Metastatic Breast Carcinoma in the Brain (tissue), 10 donors: ENCODE data around the genes CD320 and ZNF562.

DNA sequence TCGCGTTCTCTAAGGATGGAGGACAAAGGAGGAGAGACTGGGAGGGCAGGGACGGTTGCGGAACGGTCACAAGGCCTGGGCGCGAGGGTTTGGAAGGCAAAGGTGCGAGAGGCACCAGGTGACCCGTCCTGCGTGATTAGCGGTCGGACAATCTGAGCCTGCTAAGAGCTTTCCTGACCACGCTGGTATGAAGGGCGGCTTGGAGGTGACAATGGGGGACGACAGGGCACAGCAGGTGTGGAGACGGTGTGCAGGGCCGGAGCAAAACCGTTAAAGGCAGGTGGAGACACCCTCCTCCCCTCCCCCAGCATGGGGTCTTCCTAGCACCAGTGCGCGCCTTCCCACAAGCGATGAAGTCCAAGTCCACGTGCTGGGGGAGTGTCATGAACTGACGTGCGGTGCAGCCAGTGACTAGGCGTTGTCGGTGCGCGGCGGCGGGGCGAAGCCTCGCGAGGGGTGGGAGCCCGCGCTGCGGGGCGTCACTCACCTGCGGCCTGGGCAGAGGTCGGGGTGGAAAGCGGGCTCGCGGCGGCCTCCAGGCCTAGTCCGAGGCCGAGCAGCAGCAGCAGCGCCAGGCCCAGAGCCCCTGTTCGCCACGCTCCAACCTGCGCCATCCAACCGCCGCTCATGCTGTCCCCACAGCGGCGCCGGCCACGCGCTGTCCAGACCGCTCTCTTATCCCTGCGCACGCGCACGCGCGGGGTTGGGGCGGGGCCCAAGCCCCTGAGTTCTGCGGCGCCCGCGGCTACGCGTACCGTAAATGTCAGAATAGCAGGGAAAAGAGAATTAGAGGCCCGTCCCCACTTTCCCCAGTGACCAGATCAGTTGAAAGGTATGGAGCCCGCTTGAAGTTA is at the start of gene CD320:
CD320 (minus strand) TSS at position 697 of the 854 bp plus-strand sequence.
- PRO-cap, 10 experiments, result peak in 9 of 10 experiments; most common plus-strand start position 482 of the sequence (in 2); most common minus-strand start position 691 of the sequence (in 5)

DNA sequence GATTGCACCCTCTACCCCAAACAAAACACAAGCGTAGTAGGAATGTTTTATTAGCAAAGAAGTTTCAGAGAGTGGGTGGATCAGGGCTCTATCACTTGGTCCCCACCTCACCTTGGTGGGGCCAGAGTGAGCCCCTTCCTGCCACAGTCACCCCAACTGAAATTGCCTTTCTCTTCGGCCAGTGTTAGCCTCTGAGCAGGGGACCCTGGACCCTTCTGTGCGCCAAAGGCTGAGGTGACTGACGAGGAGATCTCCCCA is 1.2 kb downstream of the RPS28 start:
- PRO-cap, 10 experiments, result no peak in any of the 10 experiments

DNA sequence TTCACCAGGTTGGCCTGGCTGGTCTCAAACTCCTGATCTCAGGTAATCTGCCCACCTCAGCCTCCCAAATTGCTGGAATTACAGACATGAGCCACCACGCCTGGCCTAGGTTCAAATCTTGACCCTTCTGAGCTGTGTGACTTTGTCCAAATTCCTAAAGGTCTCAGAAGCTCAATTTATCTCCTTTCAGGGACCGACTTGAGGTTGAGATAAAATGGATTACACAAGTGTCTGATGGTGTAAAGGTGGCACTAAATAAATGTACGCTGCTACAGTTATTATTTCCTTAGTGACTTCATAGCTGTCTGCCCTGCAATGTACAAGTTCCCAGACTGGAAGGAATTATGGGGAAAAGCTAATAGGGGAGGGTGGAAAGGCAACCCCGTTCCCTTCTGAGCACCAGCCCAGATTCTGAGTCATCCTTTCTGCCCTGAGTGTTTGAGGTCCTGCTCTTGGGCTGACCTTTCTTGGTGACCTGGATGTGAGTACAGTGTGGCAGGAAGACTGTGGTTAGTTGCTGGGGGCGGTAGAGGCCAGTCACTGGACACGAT is 8.5 kb upstream of the ANGPTL4 start:
- PRO-cap, 10 experiments, result peak in 1 of 10 experiments; most common plus-strand start position 536 of the sequence (in 1); most common minus-strand start position 334 of the sequence (in 1)

DNA sequence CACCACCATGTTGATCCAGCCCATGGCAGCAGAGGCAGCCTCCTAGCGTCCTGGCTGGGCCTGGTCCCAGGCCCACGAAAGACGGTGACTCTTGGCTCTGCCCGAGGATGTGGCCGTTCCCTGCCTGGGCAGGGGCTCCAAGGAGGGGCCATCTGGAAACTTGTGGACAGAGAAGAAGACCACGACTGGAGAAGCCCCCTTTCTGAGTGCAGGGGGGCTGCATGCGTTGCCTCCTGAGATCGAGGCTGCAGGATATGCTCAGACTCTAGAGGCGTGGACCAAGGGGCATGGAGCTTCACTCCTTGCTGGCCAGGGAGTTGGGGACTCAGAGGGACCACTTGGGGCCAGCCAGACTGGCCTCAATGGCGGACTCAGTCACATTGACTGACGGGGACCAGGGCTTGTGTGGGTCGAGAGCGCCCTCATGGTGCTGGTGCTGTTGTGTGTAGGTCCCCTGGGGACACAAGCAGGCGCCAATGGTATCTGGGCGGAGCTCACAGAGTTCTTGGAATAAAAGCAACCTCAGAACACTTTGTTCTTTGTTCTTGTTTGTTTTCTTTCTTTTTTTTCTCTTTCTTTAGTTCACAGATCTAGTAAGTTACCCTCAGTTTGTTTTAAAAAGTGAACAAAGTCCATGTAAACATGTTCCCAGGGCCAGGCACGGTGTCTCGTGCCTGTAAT is 10.0 kb downstream of the ANGPTL4 start:
- PRO-cap, 10 experiments, result no peak in any of the 10 experiments

DNA sequence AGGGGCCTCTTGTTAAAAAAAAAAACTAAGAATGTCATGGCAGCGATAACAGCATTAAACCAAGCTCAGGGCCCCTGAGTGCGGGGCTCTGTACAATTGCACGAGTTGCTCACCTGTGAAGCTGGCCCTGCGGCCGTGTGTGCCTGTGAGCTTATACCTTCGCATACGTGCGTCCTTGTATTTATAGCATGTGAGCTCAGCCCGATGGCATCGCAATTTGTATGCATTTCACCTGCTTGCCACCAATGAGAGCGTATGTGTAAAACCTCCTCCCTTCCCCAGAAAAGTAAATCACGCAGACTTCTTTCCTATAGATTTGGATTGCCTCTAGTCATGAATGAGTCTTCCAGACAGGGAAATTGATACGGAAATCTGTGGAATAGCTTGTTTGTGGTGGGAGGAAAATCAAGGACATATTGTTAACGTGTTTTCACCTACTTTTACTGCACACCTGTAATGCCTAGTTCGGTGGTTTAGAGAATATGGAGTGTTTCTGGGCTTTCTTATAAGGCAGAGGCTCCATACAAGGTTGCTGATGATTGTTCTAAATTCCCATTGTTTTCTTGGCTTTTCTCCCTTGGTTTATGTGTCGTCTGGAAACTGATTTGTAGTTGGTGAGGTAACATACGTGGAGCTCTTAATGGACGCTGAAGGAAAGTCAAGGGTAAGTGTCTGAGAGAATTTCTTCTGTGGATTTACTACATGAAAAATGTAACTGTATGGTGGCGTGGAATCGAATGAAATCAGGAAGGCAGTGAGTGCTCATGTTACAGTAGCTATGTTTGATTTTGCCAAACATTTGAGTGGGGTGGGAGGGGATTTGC is 17.4 kb downstream of the HNRNPM start:
- PRO-cap, 10 experiments, result no peak in any of the 10 experiments

GRCh38 chr19:8569048-8569821 is 8.0 kb downstream of the MYO1F start:
- PRO-cap, 10 experiments, result no peak in any of the 10 experiments

DNA sequence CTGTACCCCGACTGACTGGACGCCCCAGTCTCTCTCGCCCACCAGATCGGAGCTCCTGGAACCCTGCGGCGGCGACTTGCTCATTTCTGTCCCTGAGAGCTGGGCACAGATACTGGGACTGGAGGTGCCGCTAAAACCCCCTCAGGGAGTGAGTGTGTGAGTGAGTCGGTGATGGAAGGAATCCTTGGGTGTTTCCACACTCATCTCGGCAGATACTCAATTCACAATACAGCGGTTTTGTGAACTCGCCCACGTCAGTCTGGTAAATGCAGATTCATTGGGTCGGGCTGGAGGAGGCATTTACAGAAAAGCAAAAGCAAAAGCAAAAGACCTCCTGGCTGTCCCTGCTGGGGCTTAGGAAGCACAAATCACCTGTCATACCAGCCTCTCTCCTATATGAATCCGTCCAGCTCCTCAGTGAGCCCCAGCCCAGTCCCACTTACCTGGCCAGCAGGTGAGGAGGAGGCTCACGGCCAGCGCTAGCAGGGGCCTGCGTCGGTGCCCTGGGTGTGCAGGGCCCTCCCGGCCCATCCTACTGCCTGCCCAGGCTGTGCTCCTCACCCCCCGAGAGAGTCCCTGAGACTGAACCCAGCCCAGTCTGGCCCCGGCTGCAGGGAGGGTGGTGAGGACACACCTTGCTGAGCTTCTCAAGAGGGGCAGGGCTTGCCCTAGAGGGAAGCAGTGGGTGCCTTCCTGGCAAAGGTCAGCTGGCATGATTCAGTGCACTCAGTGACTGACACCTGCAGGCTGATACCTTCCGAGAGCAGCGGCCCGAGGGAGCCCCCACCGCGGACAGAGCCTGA is 76.8 kb upstream of the OR1M1 start:
- PRO-cap, 10 experiments, result peak in 3 of 10 experiments; most common plus-strand start position 720 of the sequence (in 2); most common minus-strand start position 584 of the sequence (in 3)

DNA sequence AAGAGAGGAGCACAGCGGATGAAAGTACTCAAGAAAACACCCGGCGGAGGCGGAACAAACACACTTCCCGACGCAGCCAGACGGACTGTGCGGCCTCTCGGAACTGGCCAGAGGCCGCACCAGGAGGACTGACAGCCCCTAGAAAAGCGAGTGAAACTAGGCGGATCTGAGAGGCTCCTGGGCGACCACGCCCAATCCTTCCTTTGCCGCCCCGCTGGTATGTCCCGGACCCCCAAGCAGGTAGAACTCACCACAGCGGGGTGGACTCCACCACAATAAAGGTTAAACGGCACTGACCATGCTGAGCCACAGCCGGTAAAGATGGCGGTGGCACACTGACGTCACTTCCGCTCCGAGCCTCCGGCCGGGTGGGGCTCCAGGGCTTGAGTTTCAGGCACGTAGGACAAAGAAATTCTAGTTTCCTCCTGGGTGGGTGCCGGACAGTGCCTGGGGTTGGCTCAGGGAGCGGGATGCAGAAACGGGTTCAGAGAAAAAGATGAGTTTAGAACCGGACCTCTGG is at the start of gene ZNF562:
ZNF562 (minus strand) TSS at position 337 of the 520 bp plus-strand sequence.
- PRO-cap, 10 experiments, result peak in 10 of 10 experiments; most common plus-strand start position 417 of the sequence (in 5); most common minus-strand start position 277 of the sequence (in 5)

- PRO-cap, 10 experiments, result peak in 1 of 10 experiments; most common minus-strand start chr19:9784769 (in 1)
These were observed 15.9 kb upstream of the ZNF846 start for GRCh38 chr19:9784326-9785035.

DNA sequence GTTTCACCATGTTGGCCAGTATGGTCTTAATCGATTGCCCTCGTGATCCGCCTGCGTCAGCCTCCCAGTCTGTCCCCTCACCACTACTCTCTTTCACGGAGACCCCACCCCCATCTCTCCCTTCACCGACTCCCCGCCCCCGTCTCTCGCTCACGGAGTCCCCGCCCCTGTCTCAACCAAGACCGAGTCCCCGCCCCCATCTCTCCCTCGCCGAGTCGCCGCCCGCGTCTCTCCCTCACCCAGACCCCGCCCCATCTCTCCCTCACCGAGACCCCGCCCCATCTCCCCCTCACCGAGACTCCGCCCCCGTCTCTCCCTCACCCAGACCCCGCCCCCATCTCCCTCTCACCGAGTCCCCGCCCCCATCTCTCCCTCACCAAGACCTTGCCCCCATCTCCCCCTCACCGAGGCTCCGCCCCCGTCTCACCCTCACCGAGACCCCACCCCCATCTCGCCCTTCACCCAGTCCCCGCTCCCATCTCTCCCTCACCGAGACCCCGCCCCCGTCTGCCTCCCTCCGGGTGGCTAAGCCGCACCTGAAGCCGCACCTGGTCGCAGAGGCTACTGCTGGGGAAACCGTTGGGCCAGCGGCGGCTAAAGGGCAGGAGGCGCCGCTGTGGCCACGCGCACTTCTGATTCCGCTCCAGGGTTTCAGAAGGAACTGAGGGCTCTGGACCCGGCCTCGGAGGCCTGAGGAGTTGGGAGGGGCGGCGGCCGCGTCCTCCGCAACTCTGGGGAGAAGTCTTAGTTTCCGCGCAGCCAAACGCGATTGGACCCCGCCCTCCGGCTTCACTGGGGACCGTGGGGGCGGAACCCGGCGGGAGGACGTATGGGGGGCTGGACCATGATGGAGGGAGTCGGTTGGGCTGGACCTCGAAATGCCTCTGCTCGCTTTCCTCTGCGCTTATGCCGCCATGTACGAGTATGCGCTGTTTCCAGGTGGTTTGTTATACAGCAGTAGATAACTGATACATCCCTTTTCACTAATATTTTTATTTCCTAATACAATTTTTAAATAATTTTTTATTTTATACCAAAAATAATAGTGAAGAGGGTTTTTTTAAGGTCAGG is 17.2 kb upstream of the ZNF846 start:
- PRO-cap, 10 experiments, result peak in 10 of 10 experiments; most common plus-strand start position 555 of the sequence (in 5); most common minus-strand start position 733 of the sequence (in 10)

DNA sequence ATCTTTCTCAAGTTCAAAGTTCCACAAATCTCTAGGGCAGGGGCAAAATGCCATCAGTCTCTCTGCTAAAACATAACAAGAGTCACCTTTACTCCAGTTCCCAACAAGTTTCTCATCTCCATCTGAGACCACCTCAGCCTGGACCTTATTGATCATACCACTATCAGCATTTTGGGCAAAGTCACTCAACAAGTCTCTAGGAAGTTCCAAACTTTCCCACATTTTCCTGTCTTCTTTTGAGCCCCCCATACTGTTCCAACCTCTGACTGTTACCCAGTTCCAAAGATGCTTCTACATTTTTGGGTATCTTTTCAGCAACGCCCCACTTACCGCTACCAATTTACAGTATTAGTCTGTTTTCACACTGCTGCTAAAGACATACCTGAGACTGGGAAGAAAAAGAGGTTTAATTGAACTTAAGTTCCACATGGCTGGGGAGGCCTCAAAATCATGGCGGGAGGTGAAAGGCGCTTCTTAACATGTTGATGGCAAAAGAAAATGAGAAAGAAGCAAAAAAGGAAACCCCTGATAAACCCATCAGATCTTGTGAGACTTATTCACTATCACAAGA is 2.3 kb downstream of the FBXL12 start:
- PRO-cap, 10 experiments, result no peak in any of the 10 experiments

DNA sequence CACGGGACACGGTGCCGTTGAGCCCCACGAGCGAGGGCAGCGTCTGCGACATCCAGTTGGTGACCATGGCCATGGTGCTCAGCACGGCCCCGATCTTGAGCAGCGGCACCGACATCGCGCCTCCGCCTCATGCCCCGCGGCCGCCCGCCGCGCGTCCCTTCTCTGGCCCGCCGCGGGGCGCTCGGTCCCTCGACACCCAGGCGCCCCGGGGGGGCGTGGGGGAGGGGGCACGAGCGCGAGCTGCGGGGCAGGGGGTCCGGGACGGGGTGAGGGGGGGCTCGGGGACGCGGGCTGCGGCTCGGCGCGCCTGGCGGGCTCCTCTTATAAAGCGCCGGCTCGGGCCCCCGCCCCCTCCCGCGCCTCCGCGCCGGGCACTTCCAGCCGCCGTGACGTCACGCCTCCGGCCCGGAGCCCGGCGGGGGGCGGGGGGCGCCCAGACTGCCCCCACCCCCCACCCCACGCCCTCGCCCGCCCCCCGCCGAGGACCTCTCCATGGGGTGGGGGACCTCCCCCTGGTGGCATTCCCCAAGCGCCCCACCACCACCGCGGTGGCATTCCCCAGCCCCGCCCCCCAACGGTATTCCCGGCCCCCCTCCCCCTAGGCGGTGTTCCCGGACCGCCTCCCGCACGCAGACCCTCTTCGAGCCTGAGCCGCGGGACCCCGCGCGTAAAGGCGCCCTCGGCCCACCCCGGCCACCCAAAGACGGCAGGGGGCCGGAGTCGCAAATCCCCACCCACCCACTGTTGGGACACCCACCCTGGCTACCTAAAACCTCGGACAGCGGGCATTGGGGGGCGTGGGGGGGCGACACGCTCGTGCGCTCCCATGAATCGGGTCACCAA is 22.6 kb downstream of the OLFM2 start:
- PRO-cap, 10 experiments, result peak in 3 of 10 experiments; most common minus-strand start position 298 of the sequence (in 2)

GRCh38 chr19:9977424-9977842 is 32.9 kb downstream of the COL5A3 start:
- PRO-cap, 10 experiments, result no peak in any of the 10 experiments

DNA sequence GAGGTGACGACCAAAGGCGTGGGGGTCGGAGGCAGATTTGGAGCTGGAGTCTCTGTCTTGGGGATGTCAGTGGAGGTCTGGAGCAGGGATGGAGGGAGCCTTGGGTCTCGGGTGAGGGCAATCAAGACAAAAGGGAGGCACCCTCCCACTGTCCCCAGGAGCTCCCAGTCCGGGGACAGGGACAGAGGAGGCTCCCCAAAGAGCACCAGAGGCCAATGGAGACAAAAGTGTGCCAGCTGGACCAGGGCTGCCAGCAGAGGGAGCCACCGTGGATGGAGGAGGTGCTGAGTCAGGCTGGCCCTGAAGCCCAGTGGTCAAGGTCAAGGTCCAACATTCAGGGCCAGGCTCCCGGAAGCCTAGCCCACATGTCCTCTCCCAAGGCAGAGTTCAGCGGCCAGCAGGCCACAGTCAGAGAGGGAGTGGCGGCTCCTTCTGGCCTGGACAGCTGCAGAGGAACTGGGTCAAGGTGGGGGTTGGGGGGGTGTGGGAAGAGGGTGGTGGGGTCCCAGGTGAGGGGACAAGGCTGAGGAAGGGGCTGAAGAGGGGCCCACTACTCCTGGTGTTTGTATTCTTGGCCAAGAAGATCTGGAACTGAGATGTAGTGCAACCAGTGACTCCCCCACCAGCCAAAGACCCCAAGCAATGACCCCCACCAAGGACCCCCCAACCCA is 8.4 kb downstream of the COL5A3 start:
- PRO-cap, 10 experiments, result no peak in any of the 10 experiments

DNA sequence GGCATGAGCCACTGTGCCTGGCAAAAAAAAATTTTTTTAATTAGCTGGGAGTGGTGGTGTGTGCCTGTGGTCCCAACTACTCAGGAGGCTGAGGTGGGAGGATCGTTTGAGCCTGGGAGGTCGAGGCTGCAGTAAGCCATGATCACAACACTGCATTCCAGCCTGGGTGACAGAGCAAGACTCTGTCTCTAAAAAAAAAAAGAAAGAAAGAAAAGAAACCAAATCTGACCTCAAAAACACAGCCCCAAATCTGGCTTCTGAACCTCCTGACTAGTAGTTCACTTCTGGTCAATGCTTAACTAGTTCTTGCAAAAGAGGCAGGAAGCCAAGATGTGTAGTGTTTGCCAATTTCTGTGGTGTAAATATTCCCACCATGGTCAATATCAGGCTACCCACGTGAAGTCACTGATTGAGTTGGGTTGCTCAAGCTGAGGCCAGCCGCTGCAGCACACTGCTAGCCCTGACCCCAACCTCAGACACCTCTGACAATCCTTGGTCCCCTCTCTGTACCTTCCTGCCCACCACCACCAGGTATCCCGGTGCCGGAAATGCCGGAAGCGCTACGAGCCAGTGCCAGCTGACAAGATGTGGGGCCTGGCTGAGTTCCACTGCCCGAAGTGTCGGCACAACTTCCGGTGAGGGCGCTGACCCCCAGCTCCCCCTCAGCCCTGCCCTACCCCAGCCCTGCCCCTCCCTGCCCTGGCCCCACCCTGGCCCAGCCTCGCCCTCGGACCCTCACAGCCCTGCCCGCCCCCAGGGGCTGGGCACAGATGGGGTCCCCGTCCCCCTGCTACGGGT is 4.8 kb downstream of the SHFL start:
- PRO-cap, 10 experiments, result no peak in any of the 10 experiments

DNA sequence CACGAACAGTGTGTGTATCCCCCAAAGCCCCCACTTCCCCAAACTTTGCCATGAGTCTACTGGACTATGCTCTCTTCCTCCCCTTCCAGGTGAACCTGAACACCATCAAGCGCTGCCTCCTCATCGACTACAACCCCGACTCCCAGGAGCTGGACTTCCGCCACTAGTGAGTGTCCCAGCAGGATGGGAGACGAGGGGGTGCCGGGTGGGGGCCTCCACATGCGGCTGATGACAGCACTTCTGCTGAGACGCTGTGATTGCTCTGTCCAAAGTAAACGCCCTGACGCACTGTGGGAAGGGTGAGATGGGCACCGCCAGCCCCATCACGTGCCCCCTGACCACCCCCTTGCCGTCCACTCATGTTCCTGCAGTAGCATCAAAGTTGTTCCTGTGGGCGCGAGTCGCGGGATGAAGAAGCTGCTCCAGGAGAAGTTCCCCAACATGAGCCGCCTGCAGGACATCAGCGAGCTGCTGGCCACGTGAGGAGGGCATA is 1.9 kb upstream of the P2RY11 start:
- PRO-cap, 10 experiments, result peak in 4 of 10 experiments; most common plus-strand start position 222 of the sequence (in 4)

GRCh38 chr19:10180105-10180811 is 14.5 kb downstream of the DNMT1 start:
- PRO-cap, 10 experiments, result no peak in any of the 10 experiments

DNA sequence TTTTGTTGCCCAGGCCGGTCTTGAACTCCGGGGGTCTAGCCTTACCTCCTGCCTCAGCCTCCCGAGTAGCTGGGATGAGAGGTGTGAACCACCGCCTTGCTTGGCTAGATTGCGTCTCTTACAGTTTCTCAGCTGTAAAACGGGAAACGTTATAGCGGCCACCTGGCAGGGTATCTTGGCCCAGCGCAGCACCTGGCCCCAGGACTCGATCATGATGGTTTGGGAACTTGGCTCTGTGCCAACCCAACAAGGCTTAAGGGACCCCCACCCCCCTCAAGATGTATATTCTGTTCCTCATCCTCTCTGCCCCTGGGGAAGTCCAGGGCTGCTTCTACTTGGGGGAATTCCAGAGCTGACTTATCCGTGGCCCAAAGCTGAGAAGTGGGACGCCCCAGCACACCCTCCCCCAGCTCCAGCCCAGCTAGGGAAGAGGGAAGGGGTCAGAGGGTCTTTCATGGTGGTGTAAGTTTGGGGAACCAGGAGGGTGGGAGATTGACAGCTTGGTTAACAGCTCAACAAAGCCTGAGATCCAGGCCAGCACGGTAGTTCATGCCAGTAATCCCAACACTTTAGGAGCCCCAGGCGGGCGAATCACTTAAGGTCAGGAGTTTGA is 659 bp downstream of the ICAM1 start:
- PRO-cap, 10 experiments, result no peak in any of the 10 experiments

GRCh38 chr19:10284683-10285084 is 2.1 kb upstream of the ICAM4 start:
- PRO-cap, 10 experiments, result no peak in any of the 10 experiments

GRCh38 chr19:10285085-10286234 is 1.3 kb upstream of the ICAM4 start:
- PRO-cap, 10 experiments, result no peak in any of the 10 experiments